Breast epithelium (tissue), 2 donors: ENCODE measurements around the gene ZFYVE26.

DNA sequence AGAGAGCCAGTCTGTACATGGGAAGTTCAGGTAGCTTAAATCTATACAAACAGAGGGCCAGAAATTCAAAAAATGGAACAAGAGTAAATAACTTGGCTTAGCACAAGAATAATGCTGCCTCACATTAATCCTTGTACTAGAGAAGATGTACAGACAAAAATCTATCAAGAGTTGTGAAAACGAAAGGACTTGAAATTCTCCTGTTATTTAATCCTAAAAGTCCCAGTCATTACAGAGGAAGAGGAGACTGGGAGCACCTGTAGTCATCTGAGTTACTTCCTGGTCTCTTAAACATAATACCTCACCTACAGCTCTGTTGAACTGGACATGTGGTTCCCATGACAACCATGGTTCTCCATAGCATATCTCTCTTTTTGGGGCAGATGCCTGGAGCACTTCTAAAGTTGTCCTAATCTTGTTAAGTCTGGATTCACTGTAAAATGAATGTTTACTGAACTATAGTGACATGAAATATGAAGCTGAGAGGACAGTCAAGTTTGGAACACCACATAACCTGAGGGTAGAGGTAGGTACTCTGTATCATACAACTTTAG is 7.3 kb downstream of the MAX start:
- PRO-cap: no peak
- RAMPAGE, long total RNA, 2 experiments: no peak in any of the 2 experiments

DNA sequence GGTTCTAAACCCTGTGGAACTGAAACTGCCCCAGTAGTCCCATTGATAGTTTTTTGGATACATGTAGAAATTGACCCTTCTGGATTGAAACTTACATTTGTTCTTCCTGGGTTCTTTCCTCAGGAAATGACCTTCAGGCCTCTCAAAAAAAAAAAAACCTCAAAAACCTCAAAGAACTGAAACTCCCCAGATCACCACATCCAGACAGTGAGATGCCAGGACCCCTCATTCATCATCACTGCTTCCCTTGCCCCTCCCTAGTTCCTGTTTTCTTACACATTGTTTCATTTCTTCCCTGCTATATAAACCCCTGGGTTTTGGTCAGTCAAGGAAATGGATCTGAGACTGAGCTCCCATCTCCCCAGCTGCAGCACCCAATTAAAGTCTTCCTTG is 107.7 kb upstream of the MAX start:
- PRO-cap: unidirectional peak, plus-strand start at position 331 of the sequence
- RAMPAGE, long total RNA, 2 experiments: no peak in any of the 2 experiments

GRCh38 chr14:65255328-65255875 is 153.1 kb upstream of the MAX start:
- PRO-cap: no peak
- RAMPAGE, long total RNA, 2 experiments: no peak in any of the 2 experiments

GRCh38 chr14:65353006-65353441 is 59.5 kb upstream of the FUT8 start:
- PRO-cap: no peak
- RAMPAGE, long total RNA, 2 experiments: no peak in any of the 2 experiments

GRCh38 chr14:66013762-66014006 is 472.5 kb upstream of the CCDC196 start:
- PRO-cap: no peak
- RAMPAGE, long total RNA, 2 experiments: no peak in any of the 2 experiments

DNA sequence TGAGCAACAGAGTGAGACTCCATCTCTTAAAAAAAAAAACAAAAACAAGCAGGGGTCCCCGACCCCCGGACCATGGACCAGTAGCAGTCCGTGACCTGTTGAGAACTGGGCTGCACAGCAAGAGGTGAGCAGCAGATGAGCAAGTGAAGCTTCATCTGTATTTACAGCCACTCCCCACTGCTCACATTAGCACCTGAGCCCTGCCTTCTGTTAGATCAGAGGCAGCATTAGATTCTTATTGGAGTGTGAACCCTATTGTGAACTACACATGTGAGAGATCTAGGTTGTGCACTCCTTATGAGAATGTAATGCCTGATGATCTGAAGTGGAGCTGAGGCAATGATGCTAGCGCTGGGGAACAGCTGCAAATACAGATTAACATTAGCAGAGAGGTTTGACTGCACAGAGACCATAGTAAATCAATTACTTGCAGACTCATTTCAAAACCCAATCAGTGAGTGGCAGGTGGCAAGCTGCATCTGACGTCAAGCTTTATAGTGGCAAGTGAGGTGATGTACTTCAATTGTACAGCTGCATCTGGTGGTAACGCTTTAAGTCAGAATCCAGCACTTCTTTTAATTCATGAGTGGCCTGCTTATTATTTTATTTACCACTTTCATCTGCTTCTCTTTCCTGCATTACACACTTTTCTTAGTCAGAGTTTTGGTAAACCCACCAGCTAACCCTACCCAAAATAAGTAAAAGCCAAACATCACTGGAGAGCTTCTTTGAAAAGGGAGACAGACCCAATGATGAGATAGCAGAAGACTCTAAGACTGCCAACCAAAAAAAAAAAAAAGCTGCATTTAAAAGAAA is 141.6 kb downstream of the GPHN start:
- PRO-cap: no peak
- RAMPAGE, long total RNA, 2 experiments: no peak in any of the 2 experiments

- PRO-cap: no peak
- RAMPAGE, long total RNA, 2 experiments: no peak in any of the 2 experiments
Measured at GRCh38 chr14:66701884-66702634, 194.1 kb downstream of the GPHN start.

DNA sequence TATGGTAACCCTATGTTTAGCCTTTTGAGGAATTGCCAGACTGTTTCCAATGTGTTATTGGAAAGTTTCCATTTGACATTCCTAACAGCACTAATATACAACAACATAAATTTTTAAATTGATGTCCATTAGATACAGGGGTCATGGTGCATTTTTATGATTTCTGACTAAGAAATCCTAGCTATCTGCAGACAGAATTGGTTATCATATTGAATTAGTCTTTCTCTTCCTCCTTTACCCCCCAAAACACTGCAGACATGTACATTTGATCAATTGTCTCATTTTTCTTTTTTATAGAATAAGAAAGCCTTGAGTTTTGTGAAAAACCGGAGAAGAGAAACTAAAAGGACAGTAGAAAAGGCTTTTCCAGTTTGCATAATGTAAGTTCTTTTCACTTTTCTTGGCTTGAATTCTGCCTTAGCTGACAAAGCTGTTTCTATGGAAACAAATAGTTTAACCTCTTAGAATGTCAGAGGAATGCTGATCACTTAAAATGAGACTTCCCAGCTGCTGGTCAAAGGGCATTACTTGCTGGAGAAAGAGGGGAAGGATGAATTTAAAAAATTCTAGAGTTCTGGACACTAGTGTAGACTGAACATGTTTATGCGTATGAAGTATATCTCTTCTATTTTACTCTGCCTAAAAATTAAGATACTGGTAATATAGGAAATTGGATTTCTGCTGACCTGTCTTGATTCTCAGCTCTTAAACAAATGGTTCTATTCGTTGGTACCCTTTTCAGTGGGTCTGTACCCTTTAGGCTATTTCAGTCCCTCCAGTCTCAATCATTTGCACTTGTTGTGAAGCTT is 28.4 kb downstream of the PALS1 start:
- PRO-cap: no peak
- RAMPAGE, long total RNA, 2 experiments: no peak in any of the 2 experiments

- PRO-cap: no peak
- RAMPAGE, long total RNA, 2 experiments: no peak in any of the 2 experiments
Measured at GRCh38 chr14:67392978-67393400, 19.0 kb downstream of the PLEK2 start.

- PRO-cap: no peak
- RAMPAGE, long total RNA, 2 experiments: no peak in any of the 2 experiments
Measured at GRCh38 chr14:67418912-67419226, 6.9 kb upstream of the PLEK2 start.

- PRO-cap: no peak
- RAMPAGE, long total RNA, 2 experiments: no peak in any of the 2 experiments
Measured at GRCh38 chr14:67622628-67623560, 3.2 kb downstream of the ARG2 start.

GRCh38 chr14:67722237-67722822 is 20.6 kb downstream of the RDH12 start:
- PRO-cap: no peak
- RAMPAGE, long total RNA, 2 experiments: no peak in any of the 2 experiments

DNA sequence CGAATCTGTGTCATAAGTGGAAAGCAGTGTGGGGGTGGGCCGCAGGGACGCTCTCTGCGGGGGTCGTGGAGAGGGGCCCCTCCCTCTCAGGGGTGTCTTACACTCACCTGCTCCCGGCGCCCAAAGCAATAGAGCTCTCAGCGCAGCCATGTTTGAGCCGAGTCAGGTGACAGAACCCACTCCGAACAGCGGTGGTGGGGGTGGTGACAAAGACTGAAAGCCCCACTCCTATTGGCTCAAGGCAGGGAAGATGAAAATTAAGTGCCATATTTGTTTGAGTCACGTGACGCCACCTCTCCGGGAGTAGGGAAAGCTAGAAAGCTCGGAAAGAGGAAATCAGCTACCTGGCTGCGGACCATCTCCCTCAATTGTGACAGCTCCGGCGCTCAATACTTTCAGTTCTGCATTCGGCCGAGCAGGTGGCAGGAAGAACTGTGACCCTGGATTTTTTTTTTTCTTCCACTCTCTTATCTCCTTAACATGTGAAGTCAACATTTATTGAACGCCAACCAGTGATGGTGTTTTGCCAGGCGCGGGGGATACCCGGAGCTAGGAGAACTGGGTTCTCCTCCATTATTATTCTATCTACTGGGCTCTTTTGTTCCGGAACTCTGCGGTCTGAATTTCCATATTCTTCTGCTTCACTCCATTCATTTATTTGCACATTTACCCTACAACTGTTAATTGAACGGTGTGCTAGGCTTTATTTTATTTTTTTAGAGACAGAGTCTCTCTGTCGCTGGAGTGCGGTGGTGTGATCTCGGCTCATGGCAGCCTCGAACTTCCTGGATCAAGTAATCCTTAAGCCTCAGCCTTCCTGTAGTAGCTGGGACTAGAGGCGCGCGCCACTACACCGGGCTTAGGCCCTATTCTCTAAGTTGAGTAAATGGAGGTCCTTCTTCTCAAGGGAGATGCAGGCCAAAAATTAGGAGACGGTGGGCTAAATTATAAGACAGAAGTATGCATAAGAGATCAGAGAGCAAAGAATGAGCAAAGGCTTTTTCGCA is at the start of gene ZFYVE26:
Gene ZFYVE26, minus strand, starts transcription at position 164 of the 1,007 bp plus-strand sequence.
- PRO-cap: bidirectional peak, plus-strand start at position 277 of the sequence, minus-strand start at position 164 of the sequence
- RAMPAGE, long total RNA, 2 experiments: start-site peak on the minus strand in 2 of 2 experiments, centred at positions 162 to 169 of the sequence, 103 to 200 reads per replicate

GRCh38 chr14:67820449-67821268 is 1.1 kb downstream of the RAD51B start:
- PRO-cap: no peak
- RAMPAGE, long total RNA, 2 experiments: no peak in any of the 2 experiments

GRCh38 chr14:68124919-68125660 is 305.5 kb downstream of the RAD51B start:
- PRO-cap: no peak
- RAMPAGE, long total RNA, 2 experiments: no peak in any of the 2 experiments

DNA sequence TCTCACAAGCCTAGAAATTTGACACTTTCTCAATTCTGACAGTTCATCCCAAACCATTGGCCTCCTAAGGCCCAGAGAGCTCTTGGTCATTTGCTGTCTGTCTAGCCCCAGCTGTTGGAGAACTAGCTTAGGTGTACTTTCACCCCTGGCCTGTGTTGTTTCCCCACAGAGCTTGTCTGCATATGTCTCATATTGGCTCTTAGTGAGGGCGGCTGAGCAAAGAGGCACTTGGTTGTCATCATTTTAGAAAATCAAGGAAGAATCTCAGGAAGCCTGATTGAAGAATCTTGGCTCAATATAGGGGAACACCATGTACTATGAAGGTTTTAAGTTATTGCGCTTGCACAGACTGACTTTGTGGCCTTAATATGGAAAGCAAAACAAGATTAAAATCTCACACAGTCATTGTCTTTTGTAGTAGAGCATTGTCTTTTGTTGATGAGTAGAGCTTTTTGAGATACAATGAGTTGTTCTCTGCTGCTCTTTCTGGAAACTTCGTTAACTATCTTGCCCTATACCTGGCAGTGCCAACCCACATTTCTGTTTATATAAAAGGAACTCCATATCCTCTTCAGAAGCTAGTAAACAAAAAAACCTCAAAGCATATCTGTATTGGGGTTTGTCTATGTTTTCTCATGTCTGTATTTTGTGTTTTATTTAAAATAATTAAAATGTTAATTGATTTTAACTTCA is 324.7 kb downstream of the RAD51B start:
- PRO-cap: no peak
- RAMPAGE, long total RNA, 2 experiments: no peak in any of the 2 experiments

- PRO-cap: no peak
- RAMPAGE, long total RNA, 2 experiments: no peak in any of the 2 experiments
Measured at GRCh38 chr14:68145070-68145465, 325.5 kb downstream of the RAD51B start.

GRCh38 chr14:68278955-68279379 is 459.4 kb downstream of the RAD51B start:
- PRO-cap: no peak
- RAMPAGE, long total RNA, 2 experiments: no peak in any of the 2 experiments

DNA sequence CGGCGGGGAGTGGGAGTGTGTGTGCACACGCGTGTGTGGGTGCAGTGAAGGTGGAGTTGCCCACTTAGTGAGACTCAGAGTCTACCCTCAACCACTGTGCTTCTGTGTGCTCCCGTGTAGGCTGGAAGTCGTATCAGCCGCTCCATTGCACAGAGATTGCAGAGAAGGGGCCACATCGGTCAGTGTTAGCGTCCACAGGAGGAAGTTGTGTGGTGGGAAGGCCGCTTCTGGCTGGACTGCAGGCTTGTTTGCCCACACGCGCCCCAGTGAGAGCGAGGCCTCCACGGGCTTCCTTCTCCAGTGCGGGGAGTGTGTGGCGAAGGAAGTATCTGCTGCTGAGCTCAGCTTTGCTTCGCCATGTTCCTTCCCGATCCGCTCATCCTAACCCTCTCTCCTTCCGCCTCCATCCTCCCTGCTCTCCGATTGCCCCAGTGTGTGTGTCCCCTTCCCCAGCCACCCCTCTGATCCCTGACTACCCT is 429.1 kb downstream of the ZFP36L1 start:
- PRO-cap: no peak
- RAMPAGE, long total RNA, 2 experiments: no peak in any of the 2 experiments

DNA sequence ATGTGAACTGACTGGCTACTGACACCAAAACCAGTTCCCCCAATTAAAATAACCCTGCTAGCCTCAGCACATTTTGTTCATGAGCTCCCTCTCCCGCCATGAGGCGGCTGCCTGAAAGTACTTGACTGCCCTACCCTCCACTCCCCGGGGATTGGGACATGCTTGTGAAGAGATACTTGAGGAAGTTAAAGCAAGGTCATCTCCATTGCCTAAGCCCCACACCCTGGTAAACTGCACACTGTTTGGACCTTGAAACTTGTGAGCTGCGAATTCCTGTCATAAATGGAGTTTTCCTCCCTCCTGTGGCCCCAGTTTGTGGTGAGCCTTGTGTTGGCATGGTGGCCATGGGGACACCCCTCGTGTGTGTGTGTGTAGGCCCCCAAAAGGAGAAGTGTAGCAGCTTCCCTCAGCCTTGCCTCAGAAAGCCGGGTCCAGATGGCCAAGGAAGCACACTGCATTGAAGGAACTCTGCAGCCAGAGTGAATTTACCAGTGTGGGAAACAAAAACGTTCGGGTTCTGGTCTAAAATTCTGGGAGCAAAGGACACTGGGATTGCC is 395.5 kb downstream of the ZFP36L1 start:
- PRO-cap: unidirectional peak, plus-strand start at position 420 of the sequence
- RAMPAGE, long total RNA, 2 experiments: no peak in any of the 2 experiments